ENCODE measurements around the genes LTC4S and ZFP62.

DNA sequence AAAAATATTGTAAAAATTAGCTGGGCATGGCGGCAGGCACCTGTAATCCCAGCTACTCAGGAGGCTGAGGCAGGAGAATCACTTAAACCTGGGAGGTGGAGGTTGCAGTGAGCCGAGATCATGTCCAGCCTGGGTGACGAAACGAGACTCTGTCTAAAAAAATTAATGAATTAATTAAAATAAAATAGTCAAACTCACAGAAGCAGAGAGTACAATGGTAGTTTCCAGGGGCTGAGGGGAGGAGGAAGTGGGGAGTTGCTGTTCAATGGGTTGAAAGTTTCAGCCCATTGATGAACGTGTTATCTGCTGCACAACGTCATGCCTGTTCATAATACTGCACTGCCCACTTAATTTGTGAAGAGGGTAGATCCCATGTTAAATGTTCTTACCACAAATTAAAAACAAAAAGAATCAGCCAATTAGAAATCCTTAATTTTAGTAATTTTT is 16.5 kb upstream of the RUFY1 start:
- PRO-cap, 3 experiments = no peak in any of the 3 experiments
- RRBS = no CpG with 5 or more reads among the region's 6 CpGs

DNA sequence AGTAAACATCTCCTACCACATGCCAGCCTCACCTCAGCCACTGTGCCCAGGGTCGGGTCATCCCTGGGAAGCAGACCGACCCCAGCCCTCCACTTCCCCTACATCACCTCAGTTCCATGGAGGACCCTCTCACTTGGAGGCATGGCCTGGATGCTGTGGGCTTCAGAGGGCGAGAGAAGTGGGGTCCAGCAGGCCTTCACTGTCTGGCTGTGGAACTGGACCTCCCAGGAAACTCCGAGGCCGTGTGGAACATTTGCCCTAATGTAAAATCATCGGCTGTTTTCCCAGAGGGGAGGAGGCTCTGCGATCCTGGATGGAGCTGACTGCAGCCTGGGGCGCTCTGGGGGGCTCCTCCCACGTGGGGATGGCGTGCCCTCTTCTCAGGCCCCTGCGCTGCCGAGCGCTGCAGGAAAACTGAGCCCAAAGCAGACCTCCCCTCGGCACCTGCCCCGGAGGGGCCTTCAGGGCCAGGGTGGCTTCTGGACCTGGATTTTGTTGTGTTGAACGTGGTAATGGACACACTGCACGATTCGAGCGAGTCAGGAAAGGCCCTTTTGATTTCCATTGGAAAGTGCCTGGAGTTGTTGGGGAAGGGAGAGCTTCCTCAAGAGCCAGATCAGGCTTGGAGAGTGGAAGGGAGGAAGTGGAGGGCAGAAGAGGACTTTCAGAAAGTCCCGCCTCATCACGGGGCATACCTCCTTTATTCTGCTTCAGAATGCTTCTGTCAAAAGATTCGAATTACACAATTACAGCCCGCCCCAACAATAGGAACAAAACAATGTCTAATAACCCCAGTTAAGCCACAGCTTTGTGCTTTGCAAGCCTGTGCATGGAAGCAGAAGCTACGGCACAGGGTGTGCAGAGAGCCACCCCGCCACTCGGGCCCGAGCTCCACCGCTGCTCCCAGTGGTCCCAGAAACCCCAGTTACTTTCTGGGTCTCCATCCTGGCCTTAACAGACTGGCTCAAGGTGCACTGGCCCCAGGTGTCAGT is 23.8 kb downstream of the HNRNPH1 start:
- PRO-cap, 3 experiments = no peak in any of the 3 experiments
- RRBS = no CpG with 5 or more reads among the region's 28 CpGs

DNA sequence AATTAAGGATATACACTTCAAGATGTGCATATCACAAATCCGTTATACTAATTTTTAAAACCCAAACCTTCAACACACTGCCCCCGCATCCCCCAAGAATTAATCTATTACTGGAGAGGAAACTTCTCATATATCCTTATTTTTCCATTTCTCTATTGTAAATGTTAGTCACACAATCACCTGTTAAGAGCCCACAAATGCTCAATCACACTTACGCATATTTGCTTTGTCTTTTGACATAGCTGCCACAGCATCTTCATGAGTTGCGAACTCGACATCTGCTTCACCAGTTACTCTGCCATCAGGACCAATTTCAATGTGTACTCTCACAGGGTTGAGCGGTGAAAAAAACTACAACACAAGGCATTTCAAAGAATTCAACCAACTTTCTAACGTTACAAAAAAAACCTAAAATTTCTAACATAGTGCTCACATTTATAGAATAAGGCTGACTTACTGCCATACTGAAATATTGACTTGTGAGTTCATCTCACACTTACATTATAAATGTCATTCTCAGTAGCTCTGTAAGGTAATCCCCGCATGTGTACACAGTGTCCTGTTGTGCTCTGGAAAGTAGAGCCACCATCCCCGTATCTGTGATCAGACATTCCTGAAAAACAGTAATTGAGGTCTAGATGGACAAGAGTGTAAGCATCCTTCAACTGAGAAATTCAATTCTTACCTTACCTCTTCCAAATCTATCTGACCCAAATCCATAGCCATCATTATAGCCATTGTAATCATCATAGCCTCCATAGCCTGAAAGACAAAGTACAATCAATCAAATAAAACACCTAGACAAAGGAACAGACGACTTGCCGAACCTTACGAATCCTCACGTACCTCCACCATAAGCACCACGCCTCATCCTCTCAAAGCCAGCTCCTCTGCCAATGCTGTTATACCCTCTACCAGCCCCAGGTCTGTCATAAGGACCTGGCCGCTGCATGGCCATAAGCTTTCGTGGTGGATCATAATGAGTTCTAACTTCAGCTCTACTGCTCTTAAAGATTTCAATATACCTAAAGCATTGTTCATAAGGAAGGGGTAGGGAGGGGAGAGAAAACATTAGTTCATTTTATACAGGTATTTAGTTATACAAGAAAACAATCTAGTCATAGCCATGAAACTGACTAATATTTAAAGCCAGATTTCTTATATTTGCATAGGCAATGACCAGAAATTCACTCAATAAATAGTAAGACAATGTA is 5.8 kb downstream of the HNRNPH1 start:
- PRO-cap, 3 experiments = no peak in any of the 3 experiments
- RRBS = no CpG with 5 or more reads among the region's 16 CpGs

DNA sequence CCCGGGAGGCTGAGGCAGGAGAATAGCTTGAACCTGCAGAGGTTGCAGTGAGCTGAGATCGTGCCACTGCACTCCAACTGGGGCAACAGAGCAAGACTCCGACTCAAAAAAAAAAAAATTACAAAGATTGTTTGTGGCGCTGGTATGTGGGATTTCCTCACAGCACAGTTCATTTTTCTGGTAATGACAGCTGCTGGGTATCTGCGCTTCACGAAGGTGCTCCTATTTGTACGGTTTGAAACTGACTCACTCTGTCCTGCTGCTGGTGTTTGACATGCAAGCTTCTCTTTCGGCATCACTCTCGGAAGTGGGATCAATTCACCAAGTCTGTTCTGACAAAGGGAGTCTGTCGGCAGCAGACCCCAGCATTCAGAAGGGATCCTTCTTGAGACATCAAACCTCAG is 26.3 kb downstream of the MAML1 start:
- PRO-cap, 3 experiments = no peak in any of the 3 experiments
- RRBS = no CpG with 5 or more reads among the region's 10 CpGs

GRCh38 chr5:179793336-179794576 is at the start of gene LTC4S:
Gene LTC4S (plus strand): TSS chr5:179793986.
- PRO-cap, 3 experiments = peak in 2 of 3 experiments; most common plus-strand start chr5:179793985 (in 1); most common minus-strand start chr5:179793878 (in 1)
- RRBS = no CpG with 5 or more reads among the region's 23 CpGs

DNA sequence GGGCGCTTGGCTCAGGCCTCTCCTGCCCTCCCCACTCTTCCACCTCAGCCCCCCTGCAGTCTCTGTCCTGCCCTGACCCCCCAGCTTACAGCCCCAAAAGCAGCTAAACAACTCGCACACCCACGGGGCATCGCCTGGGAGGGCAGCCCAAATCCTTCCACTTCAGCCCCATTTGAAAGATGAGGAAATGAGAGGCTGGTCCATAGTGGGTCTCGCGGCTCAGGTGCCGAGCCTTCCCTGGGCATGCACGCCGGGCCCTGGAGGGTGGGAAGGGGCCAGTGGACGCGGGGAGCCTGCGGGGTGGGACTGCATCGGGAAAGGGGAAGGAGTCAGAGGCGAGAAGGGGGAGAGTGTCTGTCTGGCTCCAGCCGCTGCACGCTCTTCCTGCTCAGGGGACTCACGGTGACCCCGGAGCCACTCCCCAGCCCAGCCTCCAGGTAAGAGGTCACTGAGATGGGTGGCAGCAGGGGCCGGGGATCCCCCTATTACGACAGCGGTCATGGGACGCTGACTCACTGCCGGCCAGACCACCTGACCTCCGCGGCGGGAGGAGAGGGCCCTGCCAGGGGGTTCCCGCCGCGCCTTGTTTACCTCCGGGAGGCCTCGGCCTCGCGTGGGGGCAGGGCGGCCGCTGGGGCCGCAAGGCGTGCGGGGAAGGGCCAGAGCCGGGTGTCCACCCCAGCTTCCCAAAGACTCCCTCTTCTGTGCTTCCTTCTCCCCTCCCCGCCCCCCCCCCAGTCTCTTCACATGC is 1.9 kb upstream of the SQSTM1 start:
- PRO-cap, 3 experiments = peak in 3 of 3 experiments; most common plus-strand start position 622 of the sequence (in 3); most common minus-strand start position 383 of the sequence (in 2)
- RRBS = 2% methylated on average over 21 of the region's 40 CpGs

GRCh38 chr5:179852238-179852573 is 6.4 kb downstream of the MRNIP start:
- PRO-cap, 3 experiments = no peak in any of the 3 experiments
- RRBS = no CpG with 5 or more reads among the region's 7 CpGs

- PRO-cap, 3 experiments = no peak in any of the 3 experiments
- RRBS = no CpG with 5 or more reads among the region's 19 CpGs
These were observed 1.8 kb upstream of the MRNIP start for GRCh38 chr5:179860069-179861090.

DNA sequence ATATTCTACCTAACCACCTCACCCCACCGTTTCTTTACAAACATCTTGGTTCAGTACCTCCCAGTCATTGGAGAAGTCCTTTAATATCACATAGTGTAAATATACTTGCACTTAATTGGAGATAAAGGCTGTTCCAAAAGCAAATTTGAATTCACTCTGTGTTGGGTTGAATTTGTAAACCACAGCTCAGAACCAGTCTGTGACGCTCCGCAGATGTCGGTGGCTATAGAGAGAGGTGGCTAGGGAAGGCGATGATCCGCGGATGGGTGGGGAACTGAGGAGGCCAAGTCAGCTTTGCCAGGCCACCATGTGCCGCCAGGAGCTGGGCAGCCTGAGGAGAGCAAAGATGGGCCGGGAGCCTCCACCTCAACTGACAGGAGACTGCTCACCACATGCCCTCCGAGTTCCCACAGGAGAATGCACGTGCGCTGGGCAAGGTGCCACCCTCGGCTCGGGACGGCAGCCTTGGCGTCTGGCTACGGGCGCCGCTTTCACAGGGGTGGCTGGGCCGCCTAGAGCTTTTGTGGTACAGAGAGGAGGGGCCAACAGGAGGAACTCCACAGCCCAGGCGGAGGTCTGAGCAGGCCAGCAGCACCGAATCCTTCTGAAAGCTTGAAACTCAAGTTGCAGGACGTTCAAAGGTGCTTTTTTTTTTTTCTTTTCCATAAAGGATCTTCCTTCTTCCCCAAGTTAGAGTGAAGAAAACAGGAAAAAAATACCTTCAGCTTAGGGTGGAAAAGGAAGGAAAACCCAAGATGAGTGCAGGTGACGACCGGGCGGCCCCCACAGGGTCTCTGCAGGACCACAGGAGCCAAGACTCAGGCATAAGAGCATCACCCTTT is 5.2 kb upstream of the TBC1D9B start:
- PRO-cap, 3 experiments = no peak in any of the 3 experiments
- RRBS = no CpG with 5 or more reads among the region's 26 CpGs

- PRO-cap, 3 experiments = no peak in any of the 3 experiments
- RRBS = no CpG with 5 or more reads among the region's 4 CpGs
These were observed 61.4 kb upstream of the TBC1D9B start for GRCh38 chr5:179969068-179969544.

DNA sequence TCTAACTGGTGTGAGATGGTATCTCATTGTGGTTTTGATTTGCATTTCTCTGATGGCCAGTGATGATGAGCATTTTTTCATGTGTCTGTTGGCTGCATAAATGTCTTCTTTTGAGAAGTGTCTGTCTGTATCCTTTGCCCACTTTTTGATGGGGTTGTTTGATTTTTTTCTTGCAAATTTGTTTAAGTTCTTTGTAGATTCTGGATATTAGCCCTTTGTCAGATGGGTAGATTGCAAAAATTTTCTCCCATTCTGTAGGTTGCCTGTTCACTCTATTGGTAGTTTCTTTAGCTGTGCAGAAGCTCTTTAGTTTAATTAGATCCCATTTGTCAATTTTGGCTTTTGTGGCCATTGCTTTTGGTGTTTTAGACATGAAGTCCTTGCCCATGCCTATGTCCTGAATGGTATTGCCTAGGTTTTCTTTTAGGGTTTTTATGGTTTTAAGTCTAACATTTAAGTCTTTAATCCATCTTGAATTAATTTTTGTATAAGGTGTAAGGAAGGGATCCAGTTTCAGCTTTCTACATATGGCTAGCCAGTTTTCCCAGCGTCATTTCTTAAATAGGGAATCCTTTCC is 78.1 kb downstream of the RNF130 start:
- PRO-cap, 3 experiments = no peak in any of the 3 experiments
- RRBS = no CpG with 5 or more reads among the region's 1 CpG

DNA sequence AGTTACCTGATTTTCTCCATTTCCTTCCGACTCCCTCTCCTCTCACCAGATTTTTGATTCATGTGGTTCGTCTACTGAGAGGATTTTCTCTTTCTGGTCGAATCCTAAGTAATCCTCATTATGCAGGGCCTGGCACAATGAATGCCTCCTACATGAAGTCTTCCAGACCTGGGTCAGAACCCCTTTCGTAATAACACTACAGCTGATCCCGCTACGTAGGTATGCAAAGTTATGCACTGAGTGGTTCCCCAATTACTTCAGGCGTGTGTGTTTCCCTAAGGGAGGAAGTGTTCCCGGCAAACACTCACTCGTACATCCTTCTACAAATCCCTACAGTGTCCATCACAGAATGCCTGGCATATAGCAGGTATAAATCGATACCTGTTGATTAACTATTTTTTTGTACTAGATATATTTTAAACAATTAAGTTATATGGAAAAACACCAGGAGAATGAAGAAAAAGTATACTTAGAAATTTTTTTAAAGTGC is 43.1 kb downstream of the RNF130 start:
- PRO-cap, 3 experiments = no peak in any of the 3 experiments
- RRBS = no CpG with 5 or more reads among the region's 10 CpGs

DNA sequence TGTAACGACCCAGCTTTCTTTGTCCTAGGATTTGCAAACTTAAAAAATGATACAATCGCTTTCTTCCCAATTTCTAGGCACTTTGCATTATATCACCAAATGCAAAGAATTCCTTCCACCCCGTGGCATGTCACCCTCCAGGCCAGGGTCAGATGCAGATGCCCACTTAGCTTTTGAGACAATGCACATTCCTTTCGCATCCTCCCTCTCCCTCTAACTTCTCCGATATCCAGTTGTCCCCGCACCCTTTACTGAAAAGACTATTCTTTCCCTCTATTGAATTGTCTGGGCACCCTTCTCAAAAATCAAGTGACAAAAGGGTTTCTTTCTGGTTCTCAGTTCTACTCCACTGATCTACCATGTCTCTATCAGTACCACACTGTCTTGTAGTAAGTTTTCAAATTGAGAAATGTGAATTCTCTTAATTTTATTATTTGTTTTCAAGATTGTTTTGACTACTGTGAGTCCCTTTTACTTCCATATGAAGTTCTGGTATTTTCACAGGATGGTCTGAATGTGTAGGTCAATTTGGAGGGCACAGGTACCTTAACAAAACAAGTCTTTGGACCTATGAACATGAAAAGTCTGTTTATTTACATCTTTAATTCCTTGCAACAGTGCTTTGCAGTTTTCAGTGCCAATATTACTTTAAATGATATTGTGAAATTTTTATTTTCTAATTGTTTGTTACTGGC is 17.2 kb downstream of the RNF130 start:
- PRO-cap, 3 experiments = no peak in any of the 3 experiments
- RRBS = no CpG with 5 or more reads among the region's 6 CpGs

DNA sequence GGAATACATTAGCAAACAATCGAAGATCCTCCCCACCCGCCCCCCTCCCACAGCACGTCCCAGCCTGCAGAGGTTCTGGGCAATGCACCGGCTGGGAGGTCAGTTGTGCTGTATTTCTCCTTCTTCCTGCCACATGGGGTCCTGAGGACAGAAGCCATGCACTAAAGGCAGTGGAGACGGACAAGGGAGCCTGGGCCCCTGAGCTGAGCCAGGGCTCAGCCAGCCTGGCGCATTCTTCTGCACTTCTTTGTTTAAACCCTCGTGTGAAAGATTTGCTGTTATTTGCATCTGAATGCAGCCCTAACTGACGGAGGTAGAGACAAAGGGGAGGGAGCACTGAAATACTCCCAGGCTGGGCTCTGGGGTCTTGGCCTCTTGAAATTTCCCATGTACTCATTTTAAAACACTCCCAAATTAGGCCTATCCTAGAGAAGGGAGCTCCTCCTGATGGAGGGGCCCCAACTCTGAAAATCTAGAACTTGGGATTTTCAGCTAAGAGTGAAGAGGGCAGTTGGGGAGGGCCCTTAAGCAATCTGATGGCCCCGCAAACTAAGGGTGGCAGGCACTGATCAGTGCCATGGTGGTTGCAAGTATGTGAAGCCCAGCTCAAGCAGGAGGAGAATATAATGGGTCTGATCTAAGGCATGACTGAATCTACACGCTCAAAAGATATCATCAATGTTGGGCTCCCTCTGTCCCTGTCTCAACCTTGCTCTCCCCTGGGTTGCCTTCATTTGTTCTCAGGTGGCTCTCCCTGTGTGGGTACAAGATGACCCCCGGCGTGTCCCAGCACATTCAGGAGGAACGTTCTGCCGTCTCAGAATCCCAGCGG is 11.7 kb upstream of the RNF130 start:
- PRO-cap, 3 experiments = no peak in any of the 3 experiments
- RRBS = no CpG with 5 or more reads among the region's 15 CpGs

DNA sequence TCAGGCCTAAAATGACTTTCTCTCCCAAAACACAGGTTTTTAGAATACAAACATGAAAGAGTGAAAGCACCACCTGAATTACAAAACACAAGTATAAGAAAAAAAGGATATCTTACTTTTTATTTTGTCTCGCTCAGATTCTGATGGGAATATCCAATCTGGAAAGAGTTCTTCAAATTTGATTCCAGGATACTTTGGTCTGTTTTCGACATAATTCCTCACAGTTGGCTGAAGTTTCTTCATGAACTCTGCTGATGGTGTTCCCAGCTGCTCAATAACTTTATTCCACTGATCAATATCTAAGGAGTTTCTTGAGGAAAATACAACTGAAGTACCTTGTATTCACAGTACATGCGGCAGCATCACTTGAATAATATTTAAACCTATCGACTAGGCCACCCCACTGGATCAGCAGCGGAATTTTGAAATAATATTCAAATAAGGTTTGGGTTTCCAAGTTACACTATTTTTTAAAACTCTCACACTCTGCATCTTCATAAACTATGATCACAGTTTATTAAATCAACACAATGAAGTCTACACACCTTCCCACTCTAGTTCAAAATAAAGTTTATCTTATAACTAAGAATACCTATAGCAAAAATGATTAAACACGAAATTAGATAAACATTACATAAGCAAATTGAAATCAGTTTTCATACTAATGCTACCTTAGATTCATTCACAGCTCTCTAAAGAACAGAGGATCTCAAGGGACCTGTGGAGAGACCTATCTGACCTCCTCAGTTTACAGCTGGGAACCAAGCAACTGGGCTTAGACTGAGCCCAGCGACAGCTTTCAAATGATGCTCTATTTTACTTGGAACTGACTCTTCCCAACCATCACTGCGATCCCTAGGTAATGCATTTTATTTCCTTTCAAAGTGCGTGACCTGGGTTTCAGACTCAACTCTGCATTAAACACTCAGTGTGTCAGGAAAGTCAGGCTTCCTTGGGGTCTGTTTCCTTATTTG is 33.7 kb upstream of the RASGEF1C start:
- PRO-cap, 3 experiments = no peak in any of the 3 experiments
- RRBS = no CpG with 5 or more reads among the region's 9 CpGs

- PRO-cap, 3 experiments = no peak in any of the 3 experiments
- RRBS = no CpG with 5 or more reads among the region's 2 CpGs
These were observed 15.6 kb downstream of the SCGB3A1 start for GRCh38 chr5:180575487-180576267.

- PRO-cap, 3 experiments = no peak in any of the 3 experiments
- RRBS = no CpG with 5 or more reads among the region's 14 CpGs
These were observed 39.4 kb upstream of the FLT4 start for GRCh38 chr5:180688605-180689390.

DNA sequence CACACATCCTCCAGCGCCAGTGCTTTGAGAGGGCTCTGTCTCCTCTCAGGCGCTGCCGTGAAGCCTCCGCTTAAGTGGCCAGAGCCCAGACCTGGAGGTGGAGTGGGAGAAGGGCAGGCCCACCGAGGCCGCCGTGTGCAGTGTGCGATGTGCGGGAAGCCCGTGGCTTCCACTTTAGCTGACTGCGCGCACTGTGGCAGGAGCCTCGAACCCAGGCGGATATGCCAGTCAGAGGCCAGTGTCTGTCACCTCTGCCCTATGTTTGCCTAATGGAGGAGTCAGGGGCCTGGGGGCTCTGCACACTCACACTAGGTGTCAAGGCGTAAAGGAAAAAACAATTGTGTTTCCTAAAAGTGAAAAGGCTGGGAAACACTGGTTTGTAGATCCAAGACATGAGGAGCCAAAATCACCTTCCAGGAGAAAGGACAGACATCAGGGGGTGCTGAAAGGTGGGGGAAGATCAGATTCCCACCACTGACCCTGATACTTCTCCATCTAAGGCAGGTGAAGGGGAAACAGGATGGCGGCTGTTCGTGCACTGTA is 1.8 kb upstream of the MGAT1 start:
- PRO-cap, 3 experiments = no peak in any of the 3 experiments
- RRBS = no CpG with 5 or more reads among the region's 17 CpGs

DNA sequence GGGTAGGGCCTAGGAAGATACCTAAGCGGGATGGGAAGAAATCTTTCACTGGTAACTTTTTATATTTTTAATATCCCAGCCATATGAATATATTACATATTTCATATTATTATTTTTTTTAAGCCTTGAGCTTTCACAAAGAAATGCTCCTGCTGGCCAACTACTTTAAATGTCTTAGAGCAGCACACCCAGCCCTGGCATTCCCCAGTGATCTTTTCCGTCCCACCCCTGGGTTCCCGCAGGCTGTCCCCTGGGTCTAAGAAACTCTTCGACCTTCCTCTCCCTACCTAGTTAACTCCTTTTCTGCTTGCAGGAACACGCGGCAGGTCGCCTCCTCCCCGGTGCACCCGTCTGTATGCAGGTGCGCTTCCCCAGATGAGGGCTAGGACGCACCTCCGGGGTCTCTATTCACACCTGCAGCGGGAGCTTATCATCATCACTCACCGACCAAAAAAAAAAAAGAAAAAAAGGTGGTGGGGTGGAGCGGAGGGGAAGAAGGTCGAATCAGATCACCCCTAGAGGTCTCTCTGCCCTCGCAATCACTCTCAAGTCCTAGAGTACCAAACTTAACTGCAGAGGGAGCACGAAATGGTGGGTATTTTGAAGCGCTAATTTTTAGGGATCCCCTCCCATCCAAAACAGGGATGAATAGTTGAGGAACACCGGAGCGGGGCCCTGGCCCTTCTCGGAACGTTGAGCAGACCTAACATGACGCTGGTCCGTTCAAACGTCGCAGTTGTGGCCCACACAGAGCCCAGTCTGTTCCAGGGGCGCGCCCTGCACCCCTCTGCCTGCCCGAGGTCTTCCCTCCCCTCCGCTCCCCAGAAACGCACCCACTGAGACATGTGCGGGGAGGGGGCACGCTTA is 602 bp downstream of the ZFP62 start:
- PRO-cap, 3 experiments = peak in 1 of 3 experiments; most common plus-strand start position 563 of the sequence (in 1)
- RRBS = 2% methylated on average over 5 of the region's 34 CpGs

DNA sequence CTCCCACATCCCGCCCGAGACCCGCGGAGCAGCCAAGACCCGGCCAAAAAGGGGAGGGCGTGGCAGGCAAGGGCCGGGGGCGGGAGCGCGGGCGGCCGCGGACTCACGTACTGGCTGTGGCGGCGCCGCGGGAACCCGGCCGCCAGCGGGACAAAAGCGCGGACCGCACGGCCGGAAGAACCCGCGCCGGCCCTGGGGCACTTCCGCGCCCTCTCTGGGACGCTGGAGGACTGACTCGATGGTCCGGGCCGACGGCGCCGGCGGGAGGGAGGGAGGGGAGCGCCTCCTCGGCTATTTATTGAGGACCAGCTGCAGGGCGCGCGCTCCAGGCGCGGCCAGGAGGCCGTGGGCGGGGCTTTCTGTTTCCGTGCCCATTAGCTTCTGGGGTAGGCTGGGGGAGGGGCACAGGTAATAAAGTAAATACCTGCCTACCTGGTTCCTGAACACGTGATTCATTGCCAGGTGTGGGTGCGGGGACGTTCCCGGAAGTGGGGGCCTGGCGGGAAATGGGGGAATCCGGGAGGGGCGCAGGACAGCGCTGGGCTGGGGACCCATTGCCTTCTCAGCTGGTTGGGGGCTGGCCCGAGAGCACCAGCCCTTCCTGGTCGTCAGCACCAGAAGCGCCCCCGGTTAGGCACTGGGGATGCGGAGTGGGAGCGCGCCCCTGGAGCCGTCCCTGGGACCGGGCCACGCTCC is at the start of gene ZFP62:
ZFP62 (minus strand) TSS at position 169 of the 696 bp plus-strand sequence.
- PRO-cap, 3 experiments = peak in 3 of 3 experiments; most common plus-strand start position 298 of the sequence (in 2); most common minus-strand start position 131 of the sequence (in 3)
- RRBS = 2% methylated on average over 36 of the region's 67 CpGs